LHCN-M2 (cell line): ENCODE data around the genes FAM9B and CLCN4.

DNA sequence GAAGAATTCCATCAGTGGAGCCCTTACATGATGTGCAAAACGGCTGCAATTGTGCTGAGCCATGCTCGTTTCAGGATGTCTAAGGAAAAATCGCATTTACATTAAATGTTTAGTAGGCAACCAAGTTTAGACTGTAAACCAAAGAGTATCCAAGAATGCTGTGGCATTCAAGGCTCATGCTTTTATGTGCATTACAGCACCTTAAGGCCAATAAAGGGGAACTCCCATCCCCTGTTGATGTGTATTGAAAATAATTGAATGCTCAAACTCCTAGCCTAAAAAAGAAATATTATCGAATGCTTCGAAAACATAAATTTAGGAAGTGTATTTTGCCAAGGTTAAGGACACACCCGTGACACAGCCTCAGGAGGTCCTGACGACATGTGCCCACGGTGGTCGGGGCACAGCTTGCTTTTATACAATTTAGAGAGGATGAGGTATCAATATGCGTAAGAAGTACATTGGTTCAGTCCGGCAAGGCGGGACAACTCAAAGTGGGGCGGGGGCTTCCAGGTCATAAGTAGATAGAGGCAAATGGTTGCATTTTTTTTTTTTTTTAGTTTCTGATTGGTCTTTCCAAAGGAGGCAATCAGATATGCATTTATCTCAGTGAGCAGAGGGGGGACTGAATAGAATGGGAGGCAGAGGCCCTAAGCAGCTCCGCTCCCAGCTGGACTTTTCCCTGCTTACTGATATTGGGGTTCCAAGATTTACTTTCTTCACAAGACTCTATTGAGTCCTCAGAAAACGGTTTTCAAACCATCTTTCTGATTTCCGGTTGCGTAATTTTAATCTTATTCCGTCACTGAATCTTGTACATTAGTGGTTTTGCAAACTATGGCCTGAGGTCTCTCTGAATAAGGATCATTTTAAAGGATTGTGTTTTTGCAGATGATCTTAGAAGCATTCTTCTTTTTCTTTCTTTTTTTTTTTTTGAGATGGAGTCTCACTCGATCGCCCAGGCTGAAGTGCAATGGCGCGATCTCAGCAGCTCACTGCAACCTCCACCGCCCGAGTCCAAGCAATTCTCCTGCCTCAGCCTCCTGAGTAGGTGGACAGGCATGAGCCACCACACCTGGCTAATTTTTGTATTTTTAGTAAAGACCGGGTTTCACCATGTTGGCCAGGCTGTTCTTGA lies 35.5 kb downstream of the GYG2 start:
- RAMPAGE, long total RNA, result no peak

- RAMPAGE, long total RNA, result no peak
These were observed 30.3 kb downstream of the ARSD start for GRCh38 chrX:2898642-2899363.

DNA sequence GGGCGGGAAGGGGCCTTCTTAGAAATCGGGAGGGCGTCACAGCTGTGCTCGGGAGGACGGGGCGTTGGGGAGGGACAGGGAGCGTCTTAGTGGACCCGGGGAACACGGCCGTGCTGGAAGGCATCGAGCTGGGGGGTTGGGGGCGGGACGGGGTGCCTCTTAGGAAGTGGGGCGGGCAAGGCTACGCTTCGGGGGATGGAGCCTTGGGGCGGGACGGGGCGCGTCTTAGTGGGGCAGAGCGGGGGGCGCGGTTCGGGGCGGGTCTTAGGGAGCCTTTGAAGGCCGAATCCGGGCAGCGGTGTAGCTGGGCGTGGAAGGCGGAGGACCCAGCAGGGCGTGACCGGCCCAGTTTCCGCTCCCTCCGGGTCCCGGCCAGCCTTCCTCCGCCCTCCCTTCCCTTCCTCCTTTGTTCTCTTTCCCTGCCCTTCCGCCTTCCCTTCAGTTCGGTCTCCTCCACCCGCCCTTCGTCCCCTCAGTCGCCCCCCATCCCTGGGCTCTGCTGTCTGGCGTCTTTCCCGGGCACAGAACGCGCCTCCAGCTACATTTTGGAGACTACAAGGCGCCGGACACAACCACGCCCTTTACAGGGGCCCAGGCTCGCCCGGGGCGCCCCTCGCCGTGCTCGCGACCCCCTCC lies 478 bp downstream of the ARSD start:
- RAMPAGE, long total RNA, result no peak

DNA sequence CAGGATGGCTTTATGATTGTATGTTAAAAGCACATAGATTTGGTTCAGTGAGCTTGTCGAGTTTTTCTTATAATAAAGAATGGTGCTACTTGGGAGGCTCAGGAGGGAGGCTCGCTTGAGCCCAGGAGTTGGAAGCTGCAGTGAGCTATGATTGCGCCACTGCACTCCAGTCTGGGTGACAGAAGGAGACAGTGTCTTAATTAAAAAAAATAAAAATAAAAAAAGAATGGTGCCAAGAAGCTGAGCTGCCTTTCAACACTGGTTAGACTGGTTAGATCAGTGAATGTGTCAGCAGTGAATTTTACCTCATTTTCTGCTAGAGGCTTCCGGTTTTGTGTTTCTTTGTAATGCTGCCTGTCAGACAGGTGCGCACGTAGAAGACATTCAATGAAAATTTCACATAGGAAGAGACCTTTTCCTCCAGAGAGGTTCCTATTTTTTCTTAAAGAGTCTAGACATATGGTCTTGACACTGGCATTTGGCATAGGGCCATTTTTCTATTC lies 15.1 kb upstream of the ARSF start:
- RAMPAGE, long total RNA, result no peak

DNA sequence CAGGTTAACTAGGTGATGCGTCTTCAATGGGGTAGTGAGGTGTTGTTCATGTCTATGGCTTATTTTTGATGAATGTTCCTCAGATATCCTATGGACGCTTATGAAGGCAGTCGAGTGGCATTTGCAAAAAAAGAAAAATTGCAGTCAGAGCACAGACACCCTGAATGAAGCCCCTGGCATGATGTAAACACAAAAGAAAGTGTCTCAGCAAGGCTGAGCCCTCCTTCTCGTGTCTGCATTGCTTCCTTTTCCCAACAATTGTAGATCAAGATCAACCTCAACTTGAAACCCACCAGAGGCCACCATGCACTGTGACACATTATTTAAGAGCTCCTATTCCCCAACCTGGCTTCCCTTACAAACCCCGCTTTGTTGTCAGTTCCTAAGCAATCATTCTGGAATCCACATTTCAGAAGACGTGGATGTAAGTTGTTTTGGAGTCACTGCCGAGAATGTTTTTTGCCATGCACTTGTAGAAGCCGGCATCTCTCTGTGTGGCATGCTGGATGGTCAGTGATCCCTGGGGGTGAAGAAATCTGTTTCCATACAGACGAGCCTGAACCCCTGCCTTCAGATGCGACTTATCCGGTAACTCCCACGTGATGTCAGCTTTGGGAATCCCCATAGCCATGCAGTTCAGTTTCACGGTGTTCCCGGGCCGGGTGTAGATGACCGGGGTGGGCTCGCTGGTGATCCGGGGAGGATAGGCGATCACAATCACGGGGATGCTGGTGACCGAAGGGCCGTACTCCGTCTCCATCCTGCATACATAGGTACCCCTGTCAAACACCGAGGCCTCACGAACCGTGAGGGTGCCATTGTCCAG lies 36.9 kb downstream of the MXRA5 start:
- RAMPAGE, long total RNA, result no peak

GRCh38 chrX:3696975-3698503 lies 15.9 kb downstream of the PRKX start:
- RAMPAGE, long total RNA, result no peak

GRCh38 chrX:3711929-3712914 lies 1.2 kb downstream of the PRKX start:
- RAMPAGE, long total RNA, result no peak

- RAMPAGE, long total RNA, result no peak
These were observed 94.4 kb upstream of the PRKX start for GRCh38 chrX:3807900-3808210.

DNA sequence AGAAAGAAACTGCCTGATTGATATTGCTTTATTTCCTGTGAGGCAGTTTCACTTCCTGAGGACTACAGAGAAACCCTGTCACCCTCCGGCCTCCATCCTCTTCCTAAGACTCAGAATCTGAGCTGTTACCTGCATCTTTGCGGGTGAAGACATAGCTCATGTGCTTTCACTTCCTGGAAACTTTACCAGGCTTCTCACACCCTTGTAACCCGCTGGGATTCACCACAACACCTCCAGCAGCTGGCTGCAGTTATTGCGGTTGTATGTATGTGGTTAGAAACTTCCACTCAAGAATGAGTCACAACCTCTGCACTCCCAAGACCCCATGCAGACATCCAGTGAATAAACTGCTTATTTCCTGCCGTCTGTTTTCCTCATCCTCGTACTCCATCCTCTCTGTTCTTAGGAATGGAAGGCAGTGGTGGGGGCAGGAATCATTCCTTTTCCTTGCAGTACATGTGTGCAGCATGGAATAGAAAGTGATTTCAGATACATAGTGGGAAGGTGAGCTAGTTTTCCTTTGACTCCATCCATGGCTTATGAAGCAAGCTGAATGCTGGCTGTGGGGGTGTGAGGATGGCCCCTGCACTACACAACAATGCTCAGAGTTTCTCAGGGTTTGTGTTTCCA lies 63.4 kb upstream of the STS start:
- RAMPAGE, long total RNA, result no peak

- RAMPAGE, long total RNA, result no peak
These were observed 24.3 kb upstream of the PUDP start for GRCh38 chrX:7172245-7172680.

- RAMPAGE, long total RNA, result no peak
These were observed at the start of gene FAM9B for GRCh38 chrX:9033974-9034291. TSS of gene FAM9B (minus strand) at chrX:9034127.

DNA sequence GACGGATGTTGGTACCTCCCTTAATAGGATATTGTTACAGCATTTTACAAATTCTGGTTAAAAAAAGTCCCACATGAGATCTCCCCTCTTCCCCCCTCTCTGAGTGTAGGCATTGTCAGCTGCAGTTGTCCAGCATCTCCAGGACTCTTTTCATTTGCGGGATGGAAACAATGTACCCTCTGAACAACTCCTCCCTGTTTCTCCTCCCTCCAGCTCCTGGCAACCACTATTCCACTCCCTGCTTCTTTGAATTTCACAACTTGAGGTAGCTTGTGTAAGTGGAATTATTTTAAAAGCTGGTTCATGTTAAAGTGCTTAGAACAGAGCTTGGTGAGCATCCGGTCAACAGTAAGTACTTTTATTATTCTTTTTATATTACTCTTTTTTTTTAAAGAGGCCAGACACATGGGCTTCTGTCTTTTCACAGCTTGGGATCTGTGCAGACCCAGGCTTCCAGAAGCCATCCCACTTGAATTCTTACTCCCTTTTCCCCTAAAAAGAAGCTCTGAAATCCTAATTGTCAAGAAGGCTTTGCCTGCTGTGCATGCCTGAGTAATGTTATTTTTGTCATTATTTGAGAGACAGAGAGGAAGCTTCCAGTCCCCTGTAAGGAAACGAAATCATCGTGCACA lies 69.9 kb downstream of the TBL1X start:
- RAMPAGE, long total RNA, result no peak

GRCh38 chrX:9604371-9605074 lies 139.7 kb downstream of the TBL1X start:
- RAMPAGE, long total RNA, result no peak

DNA sequence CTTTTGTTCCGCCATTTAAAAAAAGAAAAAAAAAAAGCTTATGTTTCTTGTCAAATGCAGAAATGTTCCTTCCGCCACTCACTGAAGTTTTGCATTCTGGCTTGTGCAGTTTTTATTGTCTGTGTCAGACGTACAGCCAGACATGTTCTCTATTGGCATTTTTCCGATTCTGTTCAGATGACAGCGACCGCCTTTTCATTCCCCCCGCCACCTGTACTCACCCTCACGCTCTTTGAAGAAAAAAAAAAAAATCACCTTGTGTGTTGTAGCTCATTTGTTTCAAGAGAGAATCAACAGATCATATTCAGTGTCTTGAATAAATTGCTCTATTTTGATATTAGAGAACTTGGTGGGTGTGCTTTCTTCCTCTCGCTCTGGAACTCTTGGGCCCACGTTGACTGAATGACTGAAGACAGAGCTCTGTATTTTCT lies 46.2 kb downstream of the GPR143 start:
- RAMPAGE, long total RNA, result no peak

DNA sequence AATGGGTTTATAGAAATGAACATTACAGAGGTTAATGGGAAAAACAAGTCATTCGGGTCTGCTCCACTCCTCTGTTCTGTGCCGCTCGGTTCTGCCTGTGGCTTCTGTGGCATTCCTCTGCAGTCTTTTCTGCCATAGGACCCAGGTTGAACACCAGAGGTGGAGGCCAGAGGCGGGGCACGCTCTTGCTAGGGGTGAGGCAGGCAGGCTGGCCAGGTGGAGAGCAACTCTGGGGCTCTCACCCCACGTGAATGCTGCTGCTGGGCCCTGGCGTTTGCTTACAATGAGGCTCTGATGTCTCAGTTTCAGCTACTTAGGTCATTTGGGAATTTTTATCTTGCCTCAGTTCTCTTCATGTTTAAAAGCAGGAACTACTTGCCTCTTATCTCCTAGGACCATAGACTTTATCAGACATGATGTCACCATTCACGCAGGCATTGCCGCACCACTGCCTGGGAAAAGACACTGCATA lies 84.6 kb upstream of the CLDN34 start:
- RAMPAGE, long total RNA, result no peak

GRCh38 chrX:10012113-10012581 lies 45.0 kb downstream of the CLDN34 start:
- RAMPAGE, long total RNA, result no peak

DNA sequence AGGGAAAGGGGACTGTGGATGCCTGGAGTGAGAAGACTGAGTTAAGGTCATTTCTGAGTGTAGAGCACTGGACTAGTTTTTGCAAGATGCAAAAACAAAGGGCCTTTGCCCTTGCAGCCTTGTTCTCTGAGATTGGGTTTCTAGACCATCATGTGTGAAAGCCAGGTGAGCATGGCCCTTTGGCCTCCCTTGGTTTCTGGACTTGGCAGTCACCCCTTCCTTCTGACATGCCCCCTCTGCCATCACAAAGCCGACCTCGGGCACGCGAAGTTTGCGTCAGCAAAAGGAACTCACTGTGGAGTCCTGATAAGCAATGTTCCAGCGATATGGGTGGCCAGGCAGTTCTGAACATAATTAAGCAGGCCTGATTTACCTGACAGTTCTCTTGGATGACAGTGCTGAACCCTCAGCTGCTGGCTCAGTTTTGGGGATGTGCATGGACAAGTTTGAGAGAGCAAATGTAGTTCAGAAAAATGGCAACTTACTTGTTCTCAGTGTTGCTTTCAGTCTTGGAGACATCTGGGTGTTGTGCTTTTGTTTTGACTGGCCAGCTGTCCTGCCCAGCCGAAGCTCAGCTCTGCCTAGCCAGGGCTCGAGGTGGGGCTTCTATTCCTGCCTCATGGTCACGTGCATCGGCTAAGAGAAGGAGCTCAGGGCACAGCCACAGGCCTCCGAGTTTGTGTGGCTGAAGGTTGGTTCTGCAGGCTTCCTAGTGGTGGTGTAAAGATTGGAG lies 78.2 kb downstream of the CLDN34 start:
- RAMPAGE, long total RNA, result no peak

DNA sequence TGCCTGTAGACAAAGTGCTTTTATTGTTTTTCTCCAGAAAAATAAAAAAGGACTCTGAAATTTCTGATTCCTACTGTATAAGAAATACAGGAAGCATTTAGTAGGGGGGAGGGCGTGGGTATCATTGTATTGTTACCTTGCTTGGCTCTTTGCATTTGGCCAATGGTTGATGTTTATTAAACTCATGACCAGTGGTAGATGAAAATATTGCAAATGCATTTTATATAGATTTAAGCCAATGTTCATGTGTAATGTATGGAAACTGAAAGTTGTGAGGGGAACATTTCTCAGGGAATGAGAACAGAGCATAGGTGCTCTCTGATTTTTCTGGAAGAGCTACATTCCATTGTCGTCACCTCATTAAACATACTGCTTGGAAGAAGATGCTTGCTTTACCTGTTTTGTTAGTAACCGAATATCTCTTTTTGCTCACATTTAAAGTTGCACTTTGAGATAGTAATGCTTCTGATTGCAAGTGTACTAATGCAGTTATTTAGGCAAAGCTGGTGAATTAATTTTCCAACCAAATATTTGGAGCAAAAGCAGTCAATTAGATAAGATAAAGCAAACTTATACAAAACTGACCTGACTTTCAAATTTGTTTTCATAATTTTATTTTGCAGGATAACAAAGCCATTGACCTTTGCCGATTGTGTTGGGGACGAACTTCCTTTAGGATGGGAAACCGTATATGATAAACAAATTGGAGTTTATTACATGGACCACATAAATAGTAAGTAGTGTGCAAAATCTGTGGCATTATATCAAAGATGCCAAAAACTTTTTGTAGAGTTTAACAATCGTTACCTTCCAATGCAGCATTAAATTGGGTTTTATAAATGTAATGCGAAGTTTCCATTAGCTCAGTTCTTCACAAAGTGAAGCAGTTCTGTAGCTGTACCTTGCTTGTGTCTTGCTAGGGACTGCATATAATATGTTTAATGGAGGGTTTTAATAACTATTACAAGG lies 93.7 kb upstream of the CLCN4 start:
- RAMPAGE, long total RNA, result no peak

DNA sequence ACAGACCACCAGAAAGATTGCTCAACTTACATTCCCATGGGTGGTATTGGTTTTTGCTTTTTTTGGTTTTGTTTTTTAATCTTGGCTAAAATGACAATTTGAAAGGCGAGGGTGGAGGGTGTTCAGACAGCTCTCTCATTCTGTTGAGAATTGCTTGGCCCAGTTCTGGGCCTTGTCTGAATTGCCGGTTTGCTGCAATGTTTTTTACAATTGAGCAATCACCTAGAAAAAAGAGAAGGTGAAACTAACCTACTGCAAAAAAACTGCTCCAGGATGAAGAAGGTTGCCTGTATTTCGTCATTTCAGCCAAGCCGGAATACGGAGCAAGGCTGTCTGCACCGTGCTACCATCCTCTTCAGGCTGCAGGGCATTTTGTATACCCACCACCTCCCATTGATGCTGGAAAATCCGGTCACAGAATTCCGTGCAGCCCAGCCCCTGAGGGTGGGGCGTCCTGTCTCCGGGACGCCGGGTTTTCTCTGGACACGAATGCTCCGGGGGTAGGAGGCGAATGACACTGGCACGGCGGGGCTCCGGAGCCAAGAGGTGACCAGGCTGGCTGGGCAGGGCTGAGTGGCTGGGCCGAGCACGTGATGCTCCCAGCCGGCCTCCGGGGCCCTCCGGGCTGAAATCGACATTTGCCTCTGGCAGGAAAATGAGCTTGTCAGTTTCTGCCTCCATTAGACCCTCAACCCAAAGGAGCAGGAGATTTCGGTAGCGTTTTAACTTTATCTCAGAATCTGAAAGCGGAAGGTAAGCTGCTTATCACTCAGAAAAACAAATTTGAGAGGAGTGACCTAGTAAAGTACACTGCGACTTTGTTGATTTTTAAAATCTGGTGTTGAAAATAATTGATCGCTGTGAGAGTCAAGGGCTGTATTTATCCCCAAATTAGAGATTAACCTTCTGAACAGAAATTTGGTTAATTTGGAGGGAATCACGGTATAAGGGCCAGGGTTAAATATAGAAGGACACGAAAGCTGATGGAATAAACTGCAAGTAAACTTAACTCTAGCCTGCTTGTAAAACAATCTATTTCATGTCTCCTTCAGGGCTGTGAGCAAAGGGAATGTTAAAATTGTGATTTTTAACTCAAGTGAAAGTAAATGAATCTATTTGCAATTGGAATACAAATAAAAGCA lies at the start of gene CLCN4:
CLCN4 (plus strand) TSS at position 628 of the 1,142 bp plus-strand sequence.
- RAMPAGE, long total RNA, result no peak

DNA sequence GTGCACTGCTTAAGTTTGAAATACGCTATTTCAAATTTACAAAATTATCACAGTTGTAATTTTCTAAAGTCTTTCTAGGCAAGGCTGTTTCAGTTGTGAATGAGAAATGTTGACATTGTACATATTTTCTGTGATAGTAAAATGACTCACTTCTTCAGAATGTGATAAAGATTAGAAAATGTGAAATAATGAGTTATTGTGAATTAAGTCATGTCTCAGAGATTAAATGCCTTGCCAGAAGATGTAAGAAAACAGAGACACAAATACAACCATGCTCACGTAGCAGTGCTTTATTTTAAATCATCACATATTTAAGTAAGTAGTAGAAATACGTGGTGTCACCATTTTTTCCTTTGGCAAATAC lies 763 bp downstream of the CLCN4 start:
- RAMPAGE, long total RNA, result no peak